Omental fat pad (tissue), 4 donors: ENCODE measurements around the genes TLR7 and GPM6B.

DNA sequence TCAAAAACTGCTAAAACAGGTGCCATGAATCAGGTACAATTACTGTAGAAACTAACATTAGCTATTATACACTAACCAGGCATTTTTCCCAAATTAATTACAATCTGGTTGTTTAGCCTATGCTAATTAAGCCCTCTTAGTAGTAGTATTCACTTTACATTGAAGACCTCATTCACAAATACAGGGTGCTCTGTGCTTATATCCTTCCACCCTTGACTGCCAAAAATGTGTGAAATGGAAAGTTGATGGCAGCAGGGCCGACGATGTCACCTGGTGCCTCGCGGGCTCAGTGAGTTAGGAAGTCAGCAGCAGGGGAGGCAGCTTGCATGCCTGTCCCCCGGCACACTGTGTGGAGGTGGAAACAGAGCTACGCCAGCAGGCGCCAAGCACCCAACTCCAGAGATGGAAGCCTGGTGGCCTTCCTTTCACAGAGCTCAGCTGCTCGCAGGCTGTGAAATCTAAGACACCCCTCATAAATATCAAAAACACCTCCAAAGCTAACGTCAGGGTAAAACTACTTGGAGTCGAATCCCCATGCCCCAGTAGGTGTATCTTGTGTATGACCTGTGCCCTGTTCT is 8.4 kb downstream of the MSL3 start:
- PRO-cap: no peak
- RAMPAGE, long total RNA, 4 experiments: no peak in any of the 4 experiments

DNA sequence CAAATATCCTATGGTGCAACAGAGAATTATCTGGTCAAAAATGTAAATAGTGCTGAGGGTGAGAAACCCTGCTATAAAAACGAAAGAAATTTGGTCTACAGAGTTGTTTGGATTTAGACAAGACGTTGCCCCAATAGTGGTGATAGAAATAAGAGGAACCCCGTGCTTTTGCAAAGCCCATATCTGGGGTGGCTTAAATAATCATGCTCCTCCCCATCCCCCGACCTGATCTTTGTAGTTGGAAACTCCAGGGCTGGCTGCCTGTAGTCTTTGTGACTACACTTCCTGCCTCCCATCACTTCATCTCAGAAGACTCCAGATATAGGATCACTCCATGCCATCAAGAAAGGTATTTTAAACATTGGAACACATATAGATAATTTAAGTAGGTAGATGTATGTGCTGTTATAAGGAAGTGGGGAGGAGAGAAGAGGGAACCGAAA is at the start of gene TLR7:
Gene TLR7 (plus strand): TSS at position 298 of the 443 bp plus-strand sequence.
- PRO-cap: no peak
- RAMPAGE, long total RNA, 4 experiments: start-site peak on the plus strand in 2 of 4 experiments, centred at positions 267 to 286 of the sequence, 6 to 14 reads per replicate

GRCh38 chrX:12955720-12956848 is 18.8 kb upstream of the TMSB4X start:
- PRO-cap: no peak
- RAMPAGE, long total RNA, 4 experiments: no peak in any of the 4 experiments

GRCh38 chrX:12972905-12973971 is 1.7 kb upstream of the TMSB4X start:
- PRO-cap: no peak
- RAMPAGE, long total RNA, 4 experiments: no peak in any of the 4 experiments

- PRO-cap: no peak
- RAMPAGE, long total RNA, 4 experiments: no peak in any of the 4 experiments
Observed at GRCh38 chrX:12975886-12976851, 1.3 kb downstream of the TMSB4X start.

DNA sequence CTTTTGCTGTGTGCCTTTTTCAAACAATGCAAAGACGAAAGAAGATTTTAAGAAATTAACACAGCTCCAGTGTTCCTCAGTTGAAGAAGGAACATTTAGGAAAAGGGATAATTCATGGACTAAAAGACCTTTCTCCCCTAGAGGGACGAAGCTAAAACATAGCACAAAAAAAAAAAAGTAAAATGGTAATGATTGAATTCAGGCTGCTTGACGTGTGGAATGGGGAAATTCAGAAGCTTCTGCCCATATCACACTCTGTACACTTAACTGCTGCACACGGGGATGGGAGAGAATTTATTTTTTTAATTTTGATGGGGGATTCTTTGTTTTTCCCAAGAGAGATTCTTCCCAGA is 3.7 kb downstream of the TMSB4X start:
- PRO-cap: no peak
- RAMPAGE, long total RNA, 4 experiments: no peak in any of the 4 experiments

DNA sequence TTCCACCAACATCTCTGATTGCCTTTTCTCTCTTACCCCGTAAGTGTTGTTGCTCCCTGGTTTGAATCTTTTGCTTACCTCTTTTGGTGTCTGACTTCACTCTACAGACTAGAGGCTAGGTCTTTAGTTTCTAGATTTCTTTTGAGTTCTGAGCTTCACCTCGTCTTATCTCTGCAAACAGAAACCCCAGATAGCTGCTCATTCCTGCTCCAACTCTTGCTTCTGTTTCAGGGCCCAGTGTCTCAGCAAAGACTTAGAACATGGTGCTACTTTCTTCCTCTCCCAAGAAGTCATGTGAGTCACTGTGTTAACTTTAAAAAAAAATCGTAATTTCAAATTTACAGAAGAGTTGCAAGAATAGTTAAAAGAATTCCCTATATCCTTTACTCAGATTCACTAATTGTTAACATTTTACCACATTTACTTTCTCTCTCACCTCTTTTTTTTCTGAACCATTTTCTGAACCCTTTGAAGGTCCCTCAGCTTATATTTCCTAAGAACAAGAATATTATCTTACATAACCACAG is 11.6 kb downstream of the TMSB4X start:
- PRO-cap: no peak
- RAMPAGE, long total RNA, 4 experiments: no peak in any of the 4 experiments

DNA sequence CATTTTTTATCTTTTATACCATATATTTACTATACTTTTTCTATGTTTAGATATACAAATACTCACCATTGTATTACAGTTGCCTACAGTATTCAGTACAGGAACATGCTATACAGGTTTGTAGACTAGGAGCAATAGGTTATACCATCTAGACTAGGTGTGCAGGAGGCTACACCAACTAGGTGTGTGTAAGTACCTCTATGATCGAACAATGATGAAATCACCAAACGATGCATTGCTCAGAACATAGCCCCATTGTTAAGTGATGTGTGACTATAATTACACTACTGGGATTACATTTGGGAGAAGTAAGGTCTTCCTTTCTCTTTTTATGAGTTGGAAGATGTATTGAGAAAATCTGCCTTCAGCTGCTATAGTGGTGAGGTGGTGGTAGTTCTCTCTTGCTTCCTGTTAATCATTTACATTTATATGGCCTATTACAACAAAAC is 27.3 kb downstream of the TMSB4X start:
- PRO-cap: no peak
- RAMPAGE, long total RNA, 4 experiments: no peak in any of the 4 experiments

DNA sequence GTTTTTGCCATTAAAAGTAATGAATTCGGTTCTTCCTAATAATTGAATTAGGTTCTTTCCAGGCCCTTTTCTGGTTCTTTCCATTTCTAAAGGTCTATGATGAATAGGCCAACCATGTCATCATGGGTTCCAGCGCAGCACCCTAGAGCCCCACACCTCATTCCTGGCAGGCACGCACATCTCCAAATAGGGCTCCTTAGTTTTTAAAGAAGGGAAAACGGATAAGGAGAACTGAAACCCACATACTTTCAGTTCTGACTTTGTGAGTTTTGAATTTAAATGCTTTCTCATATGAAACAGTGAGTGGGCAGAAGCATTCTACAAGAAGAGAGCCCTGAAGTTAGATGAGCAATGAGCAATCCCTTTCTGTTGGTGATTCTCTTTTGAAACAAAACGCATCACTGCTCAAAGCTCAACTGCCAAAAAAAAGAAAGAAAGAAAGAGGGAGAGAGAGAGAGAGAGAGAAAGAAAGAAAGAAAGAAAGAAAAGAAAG is 30.7 kb downstream of the TMSB4X start:
- PRO-cap: no peak
- RAMPAGE, long total RNA, 4 experiments: no peak in any of the 4 experiments

DNA sequence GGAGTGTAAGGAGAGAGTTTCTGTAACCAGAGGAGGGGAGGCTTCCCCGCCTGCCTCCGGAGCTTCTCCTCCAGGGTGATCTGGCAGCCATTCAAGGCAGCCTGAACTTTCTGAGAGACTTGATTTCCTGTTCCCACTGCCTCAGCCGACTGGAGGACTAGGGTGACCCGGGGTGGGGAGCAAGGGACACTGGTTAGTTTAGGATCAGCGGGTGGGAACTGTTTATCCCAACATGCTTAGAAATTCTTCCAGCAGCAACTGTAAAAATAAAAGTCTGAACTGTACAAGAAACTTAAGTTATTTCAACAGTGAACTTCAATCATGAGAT is 15.0 kb downstream of the FAM9C start:
- PRO-cap: no peak
- RAMPAGE, long total RNA, 4 experiments: no peak in any of the 4 experiments

DNA sequence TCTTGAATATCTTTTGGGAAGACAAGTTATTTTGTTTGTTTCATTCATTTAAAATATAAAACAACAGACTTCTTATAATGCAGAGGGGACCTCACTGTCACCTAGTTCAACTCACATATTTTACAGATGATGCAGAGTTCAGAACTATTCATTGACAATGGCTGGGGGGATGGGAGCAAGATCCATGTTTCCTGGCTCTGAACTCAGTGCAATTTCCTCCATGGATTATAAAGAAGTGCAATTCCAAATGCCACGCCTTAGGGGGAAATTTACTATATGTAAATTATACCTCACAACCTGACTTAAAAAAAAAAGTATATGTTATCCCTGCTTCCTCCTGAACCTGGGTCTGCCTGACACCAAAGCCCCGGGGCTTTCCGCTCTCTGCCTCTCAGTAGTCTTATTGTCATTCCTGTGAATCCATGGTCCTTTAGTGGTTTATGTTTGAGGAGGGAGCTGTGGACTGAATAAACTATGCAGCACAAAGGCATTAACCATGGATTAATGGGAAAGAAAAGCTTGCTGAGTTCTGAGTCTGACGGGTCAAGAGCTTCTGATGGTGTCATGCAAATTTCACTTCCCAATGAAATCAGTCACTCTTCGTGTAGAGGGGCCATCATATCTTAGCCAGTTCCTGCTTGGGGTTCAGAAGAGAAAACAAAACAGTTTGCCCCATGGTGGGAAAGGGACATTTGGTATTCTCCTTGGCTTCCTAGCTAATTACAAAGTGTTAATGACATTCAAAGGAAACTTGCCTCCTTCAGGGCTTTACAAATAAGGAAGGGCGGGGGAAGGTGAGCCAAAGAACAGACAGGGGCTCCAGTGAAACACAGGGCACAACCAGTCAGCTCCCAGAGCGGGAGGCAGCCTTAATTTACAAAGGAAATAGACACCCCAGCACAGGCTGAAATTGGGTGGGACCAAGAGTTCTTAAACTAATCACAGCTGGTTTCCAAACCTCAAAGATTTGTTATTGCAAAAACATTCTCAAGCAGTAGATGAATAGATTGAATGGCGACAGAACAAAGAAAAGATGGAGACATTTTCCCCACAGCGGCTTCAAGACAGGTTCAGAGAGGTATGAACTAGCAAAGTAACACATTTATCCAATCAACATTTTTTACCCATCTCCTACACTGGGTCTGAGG is 14.3 kb downstream of the FAM9C start:
- PRO-cap: no peak
- RAMPAGE, long total RNA, 4 experiments: no peak in any of the 4 experiments

- PRO-cap: no peak
- RAMPAGE, long total RNA, 4 experiments: no peak in any of the 4 experiments
Observed at GRCh38 chrX:13164570-13165188, 120.3 kb upstream of the FAM9C start.

DNA sequence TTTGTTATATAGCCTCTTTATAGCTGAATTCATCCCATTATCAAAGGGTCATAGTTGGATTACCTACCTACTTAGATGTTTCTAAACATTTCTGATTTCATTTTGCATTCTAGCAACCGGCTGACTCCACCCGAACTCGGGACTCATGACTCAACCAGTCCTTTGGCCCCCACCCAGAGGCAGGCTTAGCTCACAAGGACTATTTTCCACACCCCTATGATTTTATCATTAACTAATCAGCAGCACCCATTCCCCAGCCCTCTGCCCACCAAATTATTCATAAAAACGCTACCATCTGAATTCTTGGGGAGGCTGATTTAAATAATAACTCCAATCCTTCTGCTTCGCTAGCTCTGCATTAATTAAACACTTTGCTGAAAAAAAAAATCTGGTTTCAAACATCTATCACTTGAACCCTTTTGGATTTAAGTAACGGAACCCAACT is 79.9 kb upstream of the EGFL6 start:
- PRO-cap: no peak
- RAMPAGE, long total RNA, 4 experiments: no peak in any of the 4 experiments

GRCh38 chrX:13816867-13817453 is at the start of gene GPM6B:
TSS of gene GPM6B (minus strand) at chrX:13817093.
- PRO-cap: no peak
- RAMPAGE, long total RNA, 4 experiments: no peak in any of the 4 experiments

DNA sequence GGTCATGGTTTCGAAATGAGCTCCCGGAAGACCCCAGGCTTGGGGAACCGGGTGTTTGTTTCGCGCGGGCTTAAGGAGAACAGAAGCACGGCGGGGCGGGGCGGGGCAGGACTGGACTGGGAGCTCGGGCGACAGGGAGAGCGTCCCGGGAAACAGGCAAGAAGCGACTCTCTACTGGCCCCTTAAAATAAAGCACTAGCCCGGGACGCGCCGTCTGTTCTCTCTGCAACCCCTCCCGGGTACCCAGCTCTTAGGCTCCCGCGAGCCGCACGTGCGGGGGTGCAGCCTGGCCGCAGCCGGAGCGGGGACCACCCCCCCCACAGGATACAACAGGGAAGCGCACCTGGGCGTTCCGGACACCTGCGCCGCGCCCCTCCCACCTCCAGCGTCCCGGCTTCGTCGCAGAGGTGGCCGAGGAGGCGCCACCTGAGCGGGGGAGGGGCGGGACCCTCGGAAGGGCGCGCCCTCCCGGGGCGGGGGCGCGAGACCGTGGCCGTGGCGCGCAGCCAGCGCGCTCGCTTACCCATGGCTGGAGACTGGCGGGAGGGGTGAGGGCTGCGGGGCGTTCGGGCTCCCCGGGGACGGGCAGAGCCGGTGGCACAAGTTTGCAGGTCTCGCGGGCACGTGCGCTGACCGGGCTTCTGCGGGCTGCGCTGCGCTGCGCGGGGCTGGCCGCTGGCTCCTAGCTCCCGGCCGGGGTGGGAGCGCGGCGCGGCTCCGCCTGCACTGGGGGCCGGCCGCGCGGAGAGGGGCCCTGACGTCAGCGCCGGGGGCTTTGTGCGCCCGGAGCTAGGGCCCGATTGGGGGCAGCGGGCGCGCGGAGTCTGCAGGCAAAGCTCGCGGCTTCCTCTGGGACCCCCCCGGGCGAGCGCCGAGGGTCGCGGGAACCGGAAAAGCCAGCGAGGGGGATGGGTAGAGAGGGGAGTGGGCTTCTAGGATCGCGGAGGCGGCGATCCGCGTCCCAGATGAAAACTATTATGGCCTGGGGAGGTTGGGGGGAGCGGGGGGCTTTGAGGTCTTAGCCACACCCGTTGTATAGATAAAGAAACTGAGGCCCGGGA is 91.4 kb downstream of the GEMIN8 start:
- PRO-cap: no peak
- RAMPAGE, long total RNA, 4 experiments: start-site peak on the minus strand in 1 of 4 experiments, centred at position 678 of the sequence, 35 reads per replicate

DNA sequence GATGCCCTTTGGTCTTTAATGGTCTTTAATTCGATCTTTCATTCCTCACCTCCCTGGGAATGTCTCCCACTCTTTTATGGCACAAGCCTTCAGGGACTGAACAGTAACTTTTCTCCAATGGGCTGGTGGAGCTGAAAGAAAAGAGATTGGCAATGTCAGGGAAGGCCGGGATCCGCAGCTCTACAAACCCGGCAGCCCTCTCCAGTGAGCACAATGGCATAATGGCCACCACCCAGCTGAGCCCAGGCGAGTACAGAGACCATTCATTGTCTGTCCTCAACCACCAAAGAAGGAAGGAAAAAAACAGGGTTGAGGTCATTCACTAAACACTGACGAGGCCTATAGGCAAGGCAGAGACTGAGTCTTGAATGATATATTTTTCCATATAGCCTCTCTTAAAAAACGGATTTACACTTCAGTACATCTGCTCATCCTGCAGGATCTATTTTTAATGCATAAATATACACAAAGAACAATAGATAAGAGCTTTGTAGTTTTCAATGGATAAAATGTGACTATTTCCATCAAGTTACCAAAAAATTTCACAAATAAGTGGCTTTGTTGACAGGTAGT is 3.5 kb downstream of the GEMIN8 start:
- PRO-cap: no peak
- RAMPAGE, long total RNA, 4 experiments: no peak in any of the 4 experiments

DNA sequence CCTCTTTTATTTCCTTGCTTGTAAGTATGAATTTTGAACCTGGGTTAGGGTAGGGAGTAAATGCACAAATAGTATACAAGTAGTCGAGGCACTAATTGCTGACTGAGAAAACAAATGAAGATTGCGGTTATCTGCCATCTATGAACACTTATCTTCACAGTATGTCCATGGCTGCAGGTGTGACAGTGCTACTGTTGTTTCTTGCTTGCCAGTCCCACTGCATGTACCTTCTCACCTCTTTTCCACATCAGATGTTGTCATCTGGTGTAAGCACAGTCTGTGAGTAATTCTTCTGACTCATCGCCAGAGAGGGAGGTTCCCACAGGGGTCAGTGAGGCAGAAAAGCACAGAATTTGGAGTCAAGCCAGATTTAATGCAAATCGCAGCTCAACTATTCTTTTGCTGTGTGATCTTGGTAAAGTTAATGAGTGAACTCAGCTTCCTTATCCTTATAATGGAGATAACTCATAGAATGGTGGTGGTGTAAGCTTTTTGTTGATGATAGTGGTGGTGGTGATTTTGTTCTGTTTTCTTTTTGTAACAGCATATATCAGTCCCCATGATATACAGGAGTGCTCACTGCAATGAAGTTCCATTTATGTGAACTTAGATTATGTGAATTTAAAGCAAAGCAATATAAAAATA is 144.5 kb downstream of the GLRA2 start:
- PRO-cap: no peak
- RAMPAGE, long total RNA, 4 experiments: no peak in any of the 4 experiments

DNA sequence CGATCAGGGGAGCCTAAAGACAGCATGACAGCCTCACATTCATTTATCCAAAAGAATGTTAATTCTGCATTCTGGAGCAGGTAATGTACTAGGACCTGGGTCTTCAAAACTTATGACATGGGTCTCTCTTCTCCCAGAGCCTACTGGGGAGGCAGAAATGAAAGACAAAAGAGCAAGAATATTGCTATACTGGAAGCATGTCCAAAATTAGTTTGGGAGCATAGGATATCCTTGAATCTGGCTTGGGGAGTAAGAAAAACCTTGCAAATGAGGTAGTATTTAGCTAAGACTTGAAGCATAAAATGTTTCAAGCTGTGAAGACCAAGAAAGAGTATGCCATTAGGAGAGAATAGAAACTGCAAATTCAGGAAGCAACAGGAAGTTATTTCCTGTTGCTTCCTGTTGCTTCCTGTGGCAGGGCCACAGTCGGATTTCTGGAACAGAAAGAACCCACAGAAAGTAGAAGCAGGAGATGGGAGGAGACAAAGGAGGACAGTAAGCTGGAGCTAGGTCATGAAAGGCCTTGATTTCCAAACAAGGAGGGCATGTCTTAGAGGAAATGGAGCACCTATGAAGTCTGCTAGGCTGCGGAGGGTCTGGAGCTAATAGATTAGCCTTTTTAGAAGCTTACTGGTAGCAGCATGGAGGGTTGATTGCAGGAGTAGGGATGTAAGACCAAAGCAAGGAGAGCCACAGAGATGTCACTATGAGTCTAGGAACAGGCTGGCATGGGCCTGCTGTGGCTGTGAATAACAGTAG is 17.3 kb downstream of the ASB11 start:
- PRO-cap: no peak
- RAMPAGE, long total RNA, 4 experiments: start-site peak on the plus strand in 2 of 4 experiments, centred at positions 503 to 504 of the sequence, 12 to 17 reads per replicate

GRCh38 chrX:15301854-15302324 is 13.6 kb downstream of the ASB11 start:
- PRO-cap: no peak
- RAMPAGE, long total RNA, 4 experiments: no peak in any of the 4 experiments

DNA sequence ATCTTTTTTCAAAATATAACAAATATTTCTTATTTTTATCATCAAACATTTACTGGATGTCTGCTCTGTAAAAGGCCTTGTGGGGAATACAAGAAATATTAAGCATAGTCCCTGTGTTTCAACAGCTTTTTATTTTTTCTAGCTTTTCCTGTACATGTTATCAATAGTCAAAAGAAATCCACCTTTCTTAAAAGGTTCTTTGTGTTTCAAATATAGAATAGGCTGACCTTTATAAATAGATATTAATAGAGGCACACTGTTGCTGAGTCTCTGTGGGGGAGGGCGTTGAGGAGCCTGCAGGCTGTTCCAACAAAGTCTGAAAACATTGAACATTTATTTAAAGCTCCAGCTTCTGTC is 1.8 kb upstream of the PIGA start:
- PRO-cap: no peak
- RAMPAGE, long total RNA, 4 experiments: no peak in any of the 4 experiments